ENCODE data around the genes TREML4 and MDFI.

- PRO-cap = no peak
Observed at GRCh38 chr6:39945494-39946152, 11.4 kb upstream of the MOCS1 start.

- PRO-cap = no peak
Observed at GRCh38 chr6:40298541-40298819, 288.7 kb downstream of the LRFN2 start.

GRCh38 chr6:40477621-40478370 lies 109.4 kb downstream of the LRFN2 start:
- PRO-cap = no peak

GRCh38 chr6:40523697-40524224 lies 63.4 kb downstream of the LRFN2 start:
- PRO-cap = no peak

DNA sequence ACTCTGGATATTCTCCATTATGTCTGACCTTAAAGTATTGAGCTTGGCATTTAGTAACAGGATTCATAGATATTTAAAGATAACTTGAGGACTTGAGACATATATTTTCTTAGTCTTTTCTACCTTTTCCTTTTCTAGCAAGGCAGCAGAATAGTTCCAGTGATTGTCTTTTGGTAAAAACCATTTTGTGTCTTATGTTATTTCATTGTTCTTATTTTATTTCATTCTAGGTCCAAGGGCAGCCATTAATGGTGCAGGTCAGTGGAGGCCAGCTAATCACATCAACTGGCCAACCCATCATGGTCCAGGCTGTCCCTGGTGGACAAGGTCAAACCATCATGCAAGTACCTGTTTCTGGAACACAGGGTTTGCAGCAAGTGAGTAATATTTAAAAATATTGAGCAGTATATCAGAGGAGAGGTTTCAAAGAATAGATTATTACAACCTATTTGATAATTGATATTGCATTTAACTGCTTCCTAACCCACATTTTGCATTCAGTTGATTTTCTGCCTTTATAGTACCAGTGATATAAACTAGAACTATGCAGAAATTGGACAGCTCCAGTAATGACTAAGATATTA lies 11.1 kb downstream of the NFYA start:
- PRO-cap = no peak

GRCh38 chr6:41228075-41228378 lies at the start of gene TREML4:
Gene TREML4, plus strand, starts transcription at chr6:41228349.
- PRO-cap = no peak

DNA sequence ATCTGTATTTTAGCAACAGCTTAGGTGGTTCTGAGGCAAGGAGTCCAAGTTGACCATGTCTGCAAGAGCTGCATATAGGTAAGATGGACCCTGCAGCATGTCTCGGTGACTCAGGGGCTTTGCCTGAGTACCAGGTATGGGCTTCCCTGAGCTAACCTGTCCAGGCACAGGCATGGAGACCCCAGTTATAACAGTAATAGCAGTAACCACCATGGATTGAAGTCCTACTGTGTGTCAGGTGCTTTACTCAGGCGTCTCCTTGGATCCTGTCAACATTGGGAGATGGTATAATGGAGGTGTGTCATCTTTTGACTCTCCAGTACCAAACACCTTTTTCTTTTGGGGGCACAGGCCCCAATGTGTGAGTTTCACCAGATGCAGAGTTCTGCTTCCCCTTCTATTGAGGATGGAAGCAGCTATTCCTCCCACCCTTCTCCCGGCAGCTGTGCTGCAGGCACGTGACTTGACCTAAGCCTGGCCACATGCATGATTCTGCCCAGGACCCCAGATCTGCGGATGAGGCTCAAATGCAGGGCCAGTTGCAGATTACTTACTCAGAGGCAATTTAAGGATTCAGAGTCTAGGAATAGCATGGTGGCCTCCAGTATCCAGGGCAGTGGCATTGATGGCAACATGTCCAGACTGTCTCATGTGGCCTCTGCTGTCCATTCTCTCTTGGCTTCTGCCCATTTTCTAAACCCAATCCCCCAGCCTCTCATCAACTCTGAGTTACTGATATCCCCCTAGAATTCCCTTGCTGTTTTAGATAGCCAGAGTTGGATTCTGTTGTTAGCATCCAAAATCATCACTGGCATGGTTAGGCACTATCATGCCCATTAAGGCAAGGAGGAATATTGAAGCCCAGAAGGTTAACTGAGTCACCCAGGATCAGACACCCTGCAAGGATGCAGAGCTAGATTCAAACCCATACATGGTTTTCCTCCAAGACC lies 13.6 kb downstream of the TREM1 start:
- PRO-cap = no peak

GRCh38 chr6:41442620-41443255 lies 103.4 kb upstream of the FOXP4 start:
- PRO-cap = no peak

- PRO-cap = no peak
Observed at GRCh38 chr6:41489440-41489906, 56.7 kb upstream of the FOXP4 start.

DNA sequence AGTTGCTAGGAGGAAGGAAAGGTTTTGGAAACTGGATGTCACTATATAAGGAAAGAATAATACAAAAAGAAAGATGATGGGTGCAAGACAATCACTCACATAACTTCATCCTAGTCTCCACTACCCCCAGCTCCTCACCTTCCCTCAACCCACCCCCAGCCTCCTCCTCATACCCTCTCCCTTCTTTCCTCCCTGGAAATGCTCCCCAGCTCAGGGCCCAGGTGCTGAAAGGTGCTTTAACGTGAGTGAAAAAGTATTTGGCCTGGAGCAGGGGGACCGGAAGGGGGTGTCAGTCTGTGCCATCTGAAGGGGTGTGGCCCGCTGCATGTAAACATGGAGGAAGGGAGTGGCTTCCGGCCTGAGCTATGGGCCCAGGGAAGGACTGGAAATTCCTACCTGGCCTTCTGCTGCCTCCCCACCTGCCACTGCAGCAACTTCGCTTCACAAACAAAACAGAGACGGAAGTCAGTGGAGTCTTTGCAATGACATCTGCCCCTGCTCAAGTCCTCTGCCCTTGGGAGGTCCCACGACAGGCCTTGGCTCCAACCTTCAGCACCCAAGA lies 28.2 kb upstream of the FOXP4 start:
- PRO-cap = no peak

DNA sequence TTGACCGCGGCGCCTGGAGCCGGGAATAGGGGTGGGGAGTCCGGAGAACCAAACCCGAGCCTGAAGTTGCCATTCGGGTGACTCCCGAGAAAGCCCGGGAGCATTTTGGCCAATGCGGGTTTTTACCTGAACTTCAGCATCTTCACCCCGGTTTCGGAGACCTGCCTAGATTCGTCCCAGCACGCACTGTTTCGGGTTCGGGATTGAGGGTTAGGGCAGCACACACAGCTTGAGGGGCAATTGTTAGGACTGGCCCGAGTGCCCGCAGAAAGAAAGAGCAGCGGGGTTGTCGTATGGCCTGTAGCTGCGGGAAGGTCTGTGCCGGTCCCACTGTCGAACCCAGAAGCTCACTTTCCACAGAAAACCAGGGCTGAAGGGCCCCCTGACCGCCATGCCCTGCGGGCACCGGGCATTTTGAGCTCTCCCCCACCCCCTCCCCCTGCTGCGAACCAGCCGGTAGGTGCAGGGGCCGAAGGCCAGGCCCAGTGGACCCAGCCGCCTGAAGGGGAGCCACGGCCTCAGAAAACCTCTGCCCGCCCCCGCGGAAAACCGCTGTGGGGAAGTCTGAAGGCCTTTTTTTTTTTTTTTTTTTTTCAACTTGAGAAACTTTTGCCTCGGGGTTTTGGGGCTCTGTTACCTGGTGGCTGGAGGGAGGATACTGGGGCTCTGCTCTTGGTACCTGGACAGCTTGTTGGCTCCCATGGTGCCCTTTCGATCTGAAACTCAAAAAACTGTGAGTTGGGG lies 2.2 kb downstream of the FOXP4 start:
- PRO-cap = bidirectional peak, plus-strand start at position 485 of the sequence, minus-strand start at position 393 of the sequence

DNA sequence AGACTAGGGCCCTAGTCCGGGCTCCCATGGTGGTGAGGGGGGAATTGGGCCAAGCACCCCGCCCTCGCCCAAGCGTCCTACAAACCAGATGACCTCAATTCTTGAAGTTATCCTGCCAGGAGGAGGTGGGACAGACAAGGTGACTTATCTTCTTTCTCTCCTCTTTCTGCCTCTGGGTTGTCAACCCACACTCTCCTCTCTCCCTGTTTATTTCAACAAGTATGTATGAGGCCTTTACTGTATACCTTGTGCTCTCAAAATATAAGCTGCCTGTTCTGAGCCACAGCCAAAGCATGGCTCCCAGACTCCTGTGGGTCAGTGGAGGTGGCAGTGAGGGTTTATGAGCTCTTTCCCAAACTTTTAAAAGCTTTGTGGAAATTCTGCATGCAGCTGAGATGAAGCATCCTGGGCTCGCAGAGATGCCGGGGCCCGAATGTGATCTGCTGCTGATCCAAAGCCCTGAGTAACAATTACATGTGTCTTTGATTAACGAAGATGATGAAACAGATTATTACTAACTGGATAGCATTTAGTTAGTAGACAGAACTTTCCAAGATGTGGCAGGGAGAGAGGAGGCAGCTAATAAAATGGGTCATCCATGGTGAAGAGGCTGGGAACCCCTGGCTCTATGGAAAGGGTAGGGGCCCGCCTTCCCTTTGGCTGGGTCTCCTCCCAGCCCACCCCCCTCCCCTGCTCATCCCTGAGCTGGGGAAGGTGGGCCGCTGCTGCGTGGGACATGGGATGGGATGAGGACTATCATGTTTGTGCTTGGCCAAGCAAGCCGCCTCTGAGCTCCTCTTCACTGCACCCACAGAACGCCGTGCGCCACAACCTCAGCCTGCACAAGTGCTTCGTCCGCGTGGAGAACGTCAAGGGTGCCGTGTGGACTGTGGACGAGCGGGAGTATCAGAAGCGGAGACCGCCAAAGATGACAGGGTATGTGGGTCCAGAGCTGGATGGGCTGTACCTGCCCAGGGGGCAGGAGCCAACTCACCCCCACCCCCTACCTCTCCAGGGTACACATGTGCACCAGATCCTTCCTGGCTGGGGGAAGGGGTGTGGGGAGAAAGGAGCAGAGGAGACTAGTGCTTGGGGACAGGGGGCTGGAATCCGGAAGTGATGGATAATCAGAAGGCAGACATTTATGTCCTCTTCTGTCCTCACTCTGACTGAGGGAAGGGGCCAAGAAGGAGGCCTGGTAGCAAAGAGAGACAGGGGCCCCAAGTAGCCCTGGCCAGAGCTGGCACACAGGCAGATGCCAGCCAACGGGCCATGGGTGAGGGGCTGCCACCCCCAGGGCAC lies 43.8 kb upstream of the MDFI start:
- PRO-cap = no peak

GRCh38 chr6:41602745-41603426 lies 35.4 kb upstream of the MDFI start:
- PRO-cap = no peak

GRCh38 chr6:41638069-41638942 lies at the start of gene MDFI:
Gene MDFI, plus strand, starts transcription at chr6:41638468.
- PRO-cap = bidirectional peak, plus-strand start at chr6:41638459, minus-strand start at chr6:41638304

DNA sequence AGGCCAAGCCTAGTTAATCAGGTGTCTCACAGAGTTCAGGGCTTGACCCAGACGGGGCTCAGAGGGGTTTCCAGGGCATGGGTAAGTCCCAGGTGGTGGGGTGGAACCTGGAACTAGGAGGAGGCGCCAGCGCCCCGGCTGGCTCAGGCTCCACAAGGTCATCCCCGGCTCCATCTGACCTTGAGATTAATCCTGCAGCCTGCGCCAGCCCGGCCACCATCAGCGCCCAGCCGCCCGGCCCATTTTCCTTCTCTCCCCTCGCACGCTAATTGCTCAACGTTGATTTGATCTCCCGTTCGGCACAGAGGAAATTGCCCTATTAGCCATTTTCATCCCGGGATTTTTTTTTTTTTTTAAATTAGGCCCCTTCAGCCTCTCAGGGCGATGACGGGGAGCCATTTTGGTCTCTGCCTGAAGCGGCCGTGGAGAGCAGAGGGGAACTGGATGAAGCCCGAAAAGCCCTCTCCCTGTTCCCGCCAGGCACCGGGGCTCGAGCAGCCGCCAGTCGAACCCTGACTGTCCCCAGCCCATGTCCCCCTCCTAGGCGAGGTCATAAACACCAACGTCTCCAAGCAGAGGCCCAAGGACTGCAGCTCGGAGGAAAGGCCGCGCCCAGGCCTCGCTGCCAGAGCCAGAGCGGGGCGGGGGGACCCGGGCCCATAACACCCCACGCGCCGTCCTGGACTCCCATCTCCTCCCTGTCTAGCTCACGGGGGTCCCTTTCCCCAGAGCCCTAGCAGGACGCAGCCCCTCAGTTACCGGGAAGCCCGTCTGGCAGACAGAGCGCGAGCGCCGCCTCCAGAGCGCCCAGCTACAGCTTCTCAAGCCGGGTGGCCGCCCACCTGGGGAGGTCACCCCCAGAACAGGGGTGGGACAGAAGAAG lies 44.7 kb downstream of the MDFI start:
- PRO-cap = no peak

DNA sequence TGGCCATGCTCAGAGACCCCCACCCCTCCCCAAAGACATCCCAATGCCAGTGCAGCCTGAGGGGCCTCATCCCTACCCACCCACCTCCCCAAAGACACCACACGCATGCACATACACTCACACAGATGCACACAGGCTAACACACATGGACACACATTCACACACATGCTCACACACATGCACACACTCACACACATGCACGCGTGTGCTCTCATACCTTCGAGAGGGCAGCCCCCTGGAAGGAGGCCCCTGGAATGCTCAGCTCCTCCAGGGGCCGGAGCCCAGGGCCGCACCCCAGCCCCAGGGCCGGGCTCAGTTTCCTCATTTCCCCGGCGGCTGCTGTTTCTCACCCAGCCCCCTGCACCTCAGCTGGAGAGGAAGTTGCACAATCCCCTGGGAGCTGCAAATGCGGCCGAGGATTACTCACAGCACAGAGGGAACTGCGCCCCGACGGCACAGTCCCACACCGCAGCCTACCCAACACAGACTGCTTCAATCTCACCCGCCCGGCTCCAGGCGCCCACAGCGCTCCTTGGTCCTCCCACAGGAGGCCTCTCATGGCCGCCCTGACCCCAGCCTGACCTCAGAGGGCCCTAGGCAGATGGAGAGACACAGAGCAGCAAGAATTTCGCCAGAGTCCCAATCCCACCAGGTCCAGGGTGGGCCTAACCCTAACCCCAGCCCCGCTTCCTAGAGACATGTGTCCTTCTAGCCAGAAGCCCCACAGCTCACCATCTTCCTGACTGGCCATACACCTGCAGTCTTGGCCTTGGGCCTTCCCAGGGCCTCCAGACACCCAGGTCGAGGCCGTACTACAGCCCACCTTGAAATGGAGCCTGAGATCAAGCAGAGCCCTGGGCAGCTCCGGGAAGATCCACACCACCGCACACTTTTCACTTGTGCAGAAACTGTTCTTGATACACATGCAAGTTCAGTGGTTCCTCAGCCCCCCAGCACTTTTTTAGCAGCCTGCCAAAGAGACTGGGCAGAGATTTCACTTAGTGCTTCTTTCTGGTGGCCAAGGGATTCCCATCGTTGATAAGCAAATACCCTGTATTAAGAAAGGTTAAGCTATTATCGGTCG lies 11.8 kb downstream of the TFEB start:
- PRO-cap = unidirectional peak, plus-strand start at position 433 of the sequence

GRCh38 chr6:41771113-41772003 lies 8.3 kb downstream of the FRS3 start:
- PRO-cap = no peak

DNA sequence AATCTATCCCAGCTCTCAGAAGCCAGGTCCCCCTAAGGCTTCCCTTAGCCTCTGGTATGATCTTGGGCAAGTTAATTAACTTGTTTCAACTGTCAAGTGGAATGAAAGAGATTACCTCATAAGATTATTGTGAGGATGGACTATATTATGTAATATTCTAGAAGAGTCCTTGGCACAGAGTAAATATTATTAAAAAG lies 1.0 kb downstream of the PRICKLE4 start:
- PRO-cap = no peak

DNA sequence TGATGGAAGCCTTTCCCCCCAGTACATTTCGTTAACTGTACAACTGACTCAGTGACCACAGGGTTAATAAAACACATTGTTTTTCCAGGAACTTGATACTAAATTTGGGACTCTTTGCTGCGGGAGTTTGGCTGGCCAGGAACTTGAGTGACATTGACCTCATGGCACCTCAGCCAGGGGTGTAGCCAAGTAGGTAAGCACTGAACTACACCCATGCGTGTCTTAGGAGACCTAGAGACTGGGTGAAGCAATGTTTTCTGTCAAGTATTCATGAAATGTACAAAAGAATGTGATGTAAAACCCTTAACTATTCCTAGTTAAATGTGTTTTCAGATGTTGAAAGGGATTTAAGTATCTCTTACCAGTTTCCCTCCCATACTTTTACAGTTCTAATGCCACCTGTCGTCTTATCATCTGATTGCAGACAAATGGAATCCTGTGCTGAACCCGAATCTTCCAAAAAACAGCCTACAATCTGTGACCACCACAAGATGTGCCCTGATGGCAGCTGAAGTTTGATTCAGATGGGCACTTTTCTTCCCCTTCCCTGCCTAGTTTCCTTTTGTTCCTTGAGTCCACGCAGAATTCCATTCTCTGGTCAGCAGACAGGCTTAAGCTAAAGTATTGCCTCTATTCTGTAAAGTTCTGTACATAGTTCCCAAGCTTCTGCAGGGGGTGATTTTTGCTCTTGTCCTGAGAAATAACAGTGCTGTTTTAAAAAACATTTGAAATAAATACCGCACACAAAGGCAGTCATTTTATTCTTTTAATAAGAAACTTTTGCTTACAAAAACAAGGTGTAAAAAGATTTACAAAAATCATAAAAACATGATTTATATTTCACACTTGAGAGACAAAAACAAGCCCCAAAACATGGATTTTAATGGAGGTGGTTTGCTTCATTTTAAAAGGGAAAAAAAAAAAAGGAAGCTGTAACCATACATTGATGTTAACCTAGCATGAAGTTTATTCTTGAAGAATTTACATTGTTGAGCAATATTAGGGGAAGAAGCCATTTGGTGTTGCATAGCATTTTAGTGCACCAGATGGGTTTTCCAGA lies 2.0 kb downstream of the TOMM6 start:
- PRO-cap = no peak

GRCh38 chr6:41791165-41792657 lies 4.2 kb downstream of the TOMM6 start:
- PRO-cap = no peak

Measured in left lobe of liver (tissue), 1 donor.